Measurements from ENCODE around the gene SLK.

GRCh38 chr10:102596454-102596818, 47.8 kb upstream of the TRIM8 start:
- RRBS, result no CpG with 5 or more reads among the region's 4 CpGs

GRCh38 chr10:102612897-102613397, 31.3 kb upstream of the TRIM8 start:
- RRBS, result no CpG with 5 or more reads among the region's 11 CpGs

- RRBS, result no CpG with 5 or more reads among the region's 17 CpGs
Observed at GRCh38 chr10:102657869-102658962, 13.9 kb downstream of the TRIM8 start.

GRCh38 chr10:102669392-102670181, 25.3 kb downstream of the TRIM8 start:
- RRBS, result no CpG with 5 or more reads among the region's 9 CpGs

DNA sequence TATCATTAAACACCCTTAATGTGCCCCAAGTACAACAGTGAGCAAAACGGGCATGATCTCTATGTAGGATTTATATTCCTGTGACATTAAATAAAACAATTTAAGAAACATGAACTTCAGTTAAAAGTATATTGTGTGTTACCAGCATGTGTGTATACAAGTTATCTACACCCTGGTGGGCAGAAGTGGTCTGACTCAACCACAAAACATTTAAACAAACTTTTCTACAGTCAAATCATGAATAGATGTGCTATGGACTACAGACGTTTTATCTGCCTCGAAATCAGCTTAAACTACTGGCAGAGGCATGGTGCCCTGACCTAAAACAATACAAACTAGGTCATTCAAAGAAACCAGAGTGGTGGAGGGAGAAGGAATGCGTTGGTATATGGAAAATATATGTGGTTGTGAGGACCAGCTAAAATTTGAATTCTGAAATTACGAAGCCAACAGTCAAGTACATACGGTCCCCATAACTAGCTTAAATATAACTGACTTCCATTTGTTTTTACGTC, 3.6 kb downstream of the ARL3 start:
- RRBS, result no CpG with 5 or more reads among the region's 7 CpGs

DNA sequence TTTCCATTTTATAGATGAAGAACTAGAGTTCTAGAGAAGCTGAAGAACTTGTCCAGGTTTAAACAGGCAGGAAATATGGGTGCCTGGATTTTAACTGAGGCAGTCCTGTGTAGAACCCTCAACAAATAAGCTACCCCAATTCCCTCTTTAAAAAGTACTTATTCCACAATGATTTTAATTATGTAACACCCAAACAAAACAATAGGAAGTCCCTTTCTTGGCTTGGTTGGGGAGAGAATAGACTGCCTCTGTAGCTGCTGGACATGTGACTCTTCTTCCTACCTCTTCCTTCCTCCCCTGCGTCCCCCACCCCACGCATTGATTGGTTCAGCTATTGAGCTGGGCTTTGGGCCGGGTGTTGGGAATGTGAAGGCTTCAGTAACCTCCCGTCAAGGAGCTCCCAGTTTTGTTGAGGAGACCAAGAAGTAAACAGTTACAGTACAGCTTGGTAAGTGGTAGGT, 12.9 kb downstream of the SFXN2 start:
- RRBS, result no CpG with 5 or more reads among the region's 4 CpGs

GRCh38 chr10:102872185-102872714, 3.0 kb downstream of the AS3MT start:
- RRBS, result no CpG with 5 or more reads among the region's 3 CpGs

- RRBS, result 3% methylated on average over 19 of the region's 35 CpGs
Observed at GRCh38 chr10:102918844-102919138, 697 bp downstream of the CNNM2 start.

GRCh38 chr10:103111006-103111690, 81.9 kb downstream of the NT5C2 start:
- RRBS, result no CpG with 5 or more reads among the region's 2 CpGs

GRCh38 chr10:103138195-103138763, 54.8 kb downstream of the NT5C2 start:
- RRBS, result no CpG with 5 or more reads among the region's 6 CpGs

DNA sequence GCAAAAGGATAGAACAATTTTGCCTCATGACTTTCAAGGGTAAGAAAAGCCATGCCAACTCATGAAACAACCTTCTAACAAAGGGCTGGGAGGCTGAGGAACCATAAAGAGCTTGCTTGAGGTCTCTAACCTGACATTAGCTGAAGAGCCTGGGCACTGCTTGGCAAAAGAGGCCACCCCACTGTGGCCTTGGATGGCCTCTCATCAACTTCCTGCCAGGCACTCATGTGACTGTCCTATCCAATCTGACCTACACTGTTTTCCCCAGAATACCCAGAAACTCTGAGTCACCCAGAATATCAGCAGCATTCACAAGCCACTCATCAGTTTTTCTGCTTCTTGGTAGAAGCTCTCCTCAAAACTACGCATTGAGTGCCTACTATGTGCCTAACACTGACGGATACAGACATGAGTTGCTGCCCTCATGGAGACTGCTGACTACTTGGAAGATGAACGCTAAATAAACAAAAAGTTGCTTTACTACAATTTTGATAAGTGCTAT, 4.1 kb upstream of the NT5C2 start:
- RRBS, result no CpG with 5 or more reads among the region's 3 CpGs

DNA sequence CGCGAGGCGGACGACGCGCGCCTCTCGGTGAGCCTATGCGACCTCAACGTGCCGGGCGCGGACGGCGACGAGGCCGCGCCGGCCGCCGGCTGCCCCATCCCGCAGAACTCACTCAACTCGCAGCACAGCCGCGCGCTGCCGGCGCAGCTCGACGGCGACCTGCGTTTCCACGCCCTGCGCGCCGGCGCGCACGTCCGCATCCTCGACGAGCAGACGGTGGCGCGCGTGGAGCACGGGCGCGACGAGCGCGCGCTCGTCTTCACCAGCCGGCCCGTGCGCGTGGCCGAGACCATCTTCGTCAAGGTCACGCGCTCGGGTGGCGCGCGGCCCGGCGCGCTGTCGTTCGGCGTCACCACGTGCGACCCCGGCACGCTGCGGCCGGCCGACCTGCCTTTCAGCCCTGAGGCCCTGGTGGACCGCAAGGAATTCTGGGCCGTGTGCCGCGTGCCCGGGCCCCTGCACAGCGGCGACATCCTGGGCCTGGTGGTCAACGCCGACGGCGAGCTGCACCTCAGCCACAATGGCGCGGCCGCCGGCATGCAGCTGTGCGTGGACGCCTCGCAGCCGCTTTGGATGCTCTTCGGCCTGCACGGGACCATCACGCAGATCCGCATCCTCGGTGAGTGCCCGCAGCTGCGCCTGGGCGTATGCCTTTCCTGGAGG, 91.2 kb downstream of the NEURL1 start:
- RRBS, result 30% methylated on average over 69 of the region's 106 CpGs

GRCh38 chr10:103600599-103601594, 107.4 kb downstream of the NEURL1 start:
- RRBS, result no CpG with 5 or more reads among the region's 12 CpGs

- RRBS, result 89% methylated on average over 4 of the region's 17 CpGs
Observed at GRCh38 chr10:103735636-103736481, 119.5 kb downstream of the SH3PXD2A start.

DNA sequence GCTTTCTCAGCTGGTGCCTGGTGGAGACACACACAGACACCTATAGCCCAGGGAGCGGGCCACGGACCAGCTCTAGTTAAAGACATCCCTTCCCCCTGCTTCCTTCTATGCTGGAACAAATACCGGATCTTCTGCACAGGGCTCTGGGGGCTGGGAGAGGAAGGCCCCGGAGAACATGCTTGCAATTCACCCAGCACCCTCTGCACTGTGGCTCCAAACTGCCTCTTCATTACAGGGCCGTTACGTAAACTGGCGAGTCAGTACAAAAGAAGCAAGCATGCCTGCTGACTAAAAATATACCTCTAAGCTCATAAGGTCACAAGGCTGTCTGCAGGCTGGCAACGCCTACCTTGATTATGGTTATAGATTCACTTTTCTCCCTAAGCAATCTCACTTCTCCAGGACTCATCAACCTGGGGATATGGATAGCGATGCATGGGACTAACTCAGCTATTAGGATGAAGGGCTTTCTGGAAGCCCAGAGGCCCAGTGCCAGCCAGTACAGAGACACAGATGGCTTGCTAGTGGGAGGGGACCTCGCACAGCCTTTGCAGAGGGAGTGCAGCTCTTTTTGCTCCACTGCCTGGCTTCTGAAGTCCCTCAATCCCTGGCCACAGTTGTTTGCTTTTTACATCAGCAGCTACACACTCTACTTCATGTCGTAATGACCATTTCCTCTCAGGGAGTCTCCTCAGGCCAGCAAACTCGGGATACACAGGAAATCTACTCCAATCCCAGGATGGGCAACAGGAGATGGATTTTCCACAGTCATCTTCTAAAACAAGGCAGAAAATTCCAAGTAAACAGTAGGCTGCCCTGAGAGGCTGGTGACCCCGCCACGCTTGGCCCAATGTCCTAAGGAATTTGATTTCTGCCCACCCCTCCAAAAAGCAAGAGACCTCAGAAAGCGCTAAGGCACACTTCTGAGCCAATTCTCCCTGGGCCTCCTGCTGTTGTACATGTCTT, 96.1 kb downstream of the SH3PXD2A start:
- RRBS, result 47% methylated on average over 1 of the region's 15 CpGs

GRCh38 chr10:103921541-103922386, 3.8 kb upstream of the STN1 start:
- RRBS, result no CpG with 5 or more reads among the region's 9 CpGs

- RRBS, result 2% methylated on average over 33 of the region's 120 CpGs
Observed at GRCh38 chr10:103967075-103968151, at the start of gene SLK. Gene SLK, plus strand, starts transcription at chr10:103967140.

DNA sequence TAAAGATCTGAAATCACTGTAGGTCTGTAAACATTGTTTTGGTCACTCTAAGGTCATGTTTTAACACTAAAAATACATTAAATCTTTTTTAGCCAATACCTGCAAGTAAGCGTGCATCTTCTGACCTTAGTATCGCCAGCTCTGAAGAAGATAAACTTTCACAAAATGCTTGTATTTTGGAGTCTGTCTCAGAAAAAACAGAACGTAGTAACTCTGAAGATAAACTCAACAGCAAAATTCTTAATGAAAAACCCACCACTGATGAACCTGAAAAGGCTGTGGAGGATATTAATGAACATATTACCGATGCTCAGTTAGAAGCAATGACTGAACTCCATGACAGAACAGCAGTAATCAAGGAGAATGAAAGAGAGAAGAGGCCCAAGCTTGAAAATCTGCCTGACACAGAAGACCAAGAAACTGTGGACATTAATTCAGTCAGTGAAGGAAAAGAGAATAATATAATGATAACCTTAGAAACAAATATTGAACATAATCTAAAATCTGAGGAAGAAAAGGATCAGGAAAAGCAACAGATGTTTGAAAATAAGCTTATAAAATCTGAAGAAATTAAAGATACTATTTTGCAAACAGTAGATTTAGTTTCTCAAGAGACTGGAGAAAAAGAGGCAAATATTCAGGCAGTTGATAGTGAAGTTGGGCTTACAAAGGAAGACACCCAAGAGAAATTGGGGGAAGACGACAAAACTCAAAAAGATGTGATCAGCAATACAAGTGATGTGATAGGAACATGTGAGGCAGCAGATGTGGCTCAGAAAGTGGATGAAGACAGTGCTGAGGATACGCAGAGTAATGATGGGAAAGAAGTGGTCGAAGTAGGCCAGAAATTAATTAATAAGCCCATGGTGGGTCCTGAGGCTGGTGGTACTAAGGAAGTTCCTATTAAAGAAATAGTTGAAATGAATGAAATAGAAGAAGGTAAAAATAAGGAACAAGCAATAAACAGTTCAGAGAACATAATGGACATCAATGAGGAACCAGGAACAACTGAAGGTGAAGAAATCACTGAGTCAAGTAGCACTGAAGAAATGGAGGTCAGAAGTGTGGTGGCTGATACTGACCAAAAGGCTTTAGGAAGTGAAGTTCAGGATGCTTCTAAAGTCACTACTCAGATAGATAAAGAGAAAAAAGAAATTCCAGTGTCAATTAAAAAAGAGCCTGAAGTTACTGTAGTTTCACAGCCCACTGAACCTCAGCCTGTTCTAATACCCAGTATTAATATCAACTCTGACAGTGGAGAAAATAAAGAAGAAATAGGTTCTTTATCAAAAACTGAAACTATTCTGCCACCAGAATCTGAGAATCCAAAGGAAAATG, 35.6 kb downstream of the SLK start:
- RRBS, result no CpG with 5 or more reads among the region's 7 CpGs

GRCh38 chr10:104034351-104034747, 51.3 kb downstream of the COL17A1 start:
- RRBS, result 67% methylated on average over 4 of the region's 12 CpGs

GRCh38 chr10:104059283-104060007, 26.2 kb downstream of the COL17A1 start:
- RRBS, result no CpG with 5 or more reads among the region's 7 CpGs

Data from HGPS cell (cell line).